HEK293 (cell line): ENCODE data around the gene SNW1.

- PRO-cap = no peak
- RRBS, 2 experiments = no CpG with 5 or more reads among the region's 15 CpGs
These were observed 65.9 kb upstream of the ESRRB start for GRCh38 chr14:76309982-76310510.

- PRO-cap = no peak
- RRBS, 2 experiments = no CpG with 5 or more reads among the region's 3 CpGs
These were observed 11.0 kb downstream of the VASH1 start for GRCh38 chr14:76772236-76772703.

GRCh38 chr14:76772704-76773412, 11.6 kb downstream of the VASH1 start:
- PRO-cap = no peak
- RRBS, 2 experiments = no CpG with 5 or more reads among the region's 13 CpGs

GRCh38 chr14:76774389-76774963, 13.2 kb downstream of the VASH1 start:
- PRO-cap = no peak
- RRBS, 2 experiments = no CpG with 5 or more reads among the region's 11 CpGs

DNA sequence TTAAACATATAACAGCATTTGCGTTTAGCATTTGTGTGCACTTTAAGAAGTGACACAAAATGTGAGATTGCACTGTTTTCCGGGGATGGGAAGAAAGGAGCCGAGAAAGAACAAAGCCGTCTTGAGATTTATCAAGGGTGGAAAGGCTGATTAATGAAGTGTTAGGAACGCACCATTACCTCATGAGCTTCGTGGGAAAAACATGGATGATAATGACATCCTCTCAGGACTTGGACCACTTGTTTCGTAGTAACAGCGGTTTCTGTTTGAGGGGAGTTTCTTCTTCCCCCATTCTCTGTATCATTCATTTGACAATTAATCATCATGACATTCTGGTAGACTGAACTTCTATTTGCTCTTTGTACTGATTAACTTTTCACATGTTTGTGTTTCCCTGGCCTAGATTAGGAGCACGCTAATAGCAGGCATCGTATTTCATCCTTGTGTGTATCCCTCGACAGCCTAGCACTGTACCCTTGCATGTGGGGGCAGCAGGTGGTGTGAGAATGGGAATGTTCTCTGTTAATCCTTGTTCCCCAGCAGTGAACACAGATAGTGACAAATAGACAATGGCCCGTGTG, 8.0 kb downstream of the LRRC74A start:
- PRO-cap = no peak
- RRBS, 2 experiments = no CpG with 5 or more reads among the region's 12 CpGs

GRCh38 chr14:76837500-76837996, 11.3 kb downstream of the LRRC74A start:
- PRO-cap = no peak
- RRBS, 2 experiments = no CpG with 5 or more reads among the region's 5 CpGs

DNA sequence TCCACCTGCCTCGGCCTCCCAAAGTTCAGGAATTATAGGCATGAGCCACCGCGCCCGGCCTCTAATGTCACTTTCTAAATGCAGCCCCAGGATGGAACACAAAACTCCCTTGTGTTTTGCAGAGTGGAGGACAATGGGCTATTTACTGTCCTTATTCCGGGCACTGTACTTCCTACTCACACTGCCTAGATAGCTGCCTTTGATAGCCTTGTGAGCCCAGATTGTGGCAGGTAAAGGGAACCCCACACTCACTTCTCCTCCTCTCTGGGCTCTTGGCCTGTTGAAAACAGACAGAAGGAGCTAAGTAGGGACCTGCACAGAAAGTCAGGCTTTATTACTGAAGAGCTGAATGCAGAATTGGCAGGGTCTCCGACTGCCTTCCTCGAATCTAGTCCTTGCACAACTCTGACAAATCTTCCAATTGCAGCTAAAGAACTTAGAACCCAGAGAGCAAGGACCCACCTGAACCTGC, 72.8 kb downstream of the LRRC74A start:
- PRO-cap = no peak
- RRBS, 2 experiments = 80% methylated on average over 1 of the region's 7 CpGs; no CpG with 5 or more reads in 1 of the 2 experiments

GRCh38 chr14:76976127-76976815, 52.2 kb downstream of the IRF2BPL start:
- PRO-cap = no peak
- RRBS, 2 experiments = no CpG with 5 or more reads among the region's 8 CpGs

GRCh38 chr14:77025022-77025723, 3.3 kb downstream of the IRF2BPL start:
- PRO-cap = no peak
- RRBS, 2 experiments = 48 to 66% methylated on average over 1 of the region's 22 CpGs

GRCh38 chr14:77027187-77027781, 1.2 kb downstream of the IRF2BPL start:
- PRO-cap = bidirectional peak, plus-strand start at chr14:77027356, minus-strand start at chr14:77027268; bidirectional peak, plus-strand start at chr14:77027690, minus-strand start at chr14:77027634
- RRBS, 2 experiments = 1% methylated on average over 2 of the region's 70 CpGs

GRCh38 chr14:77086312-77086784, 11.7 kb upstream of the CIPC start:
- PRO-cap = no peak
- RRBS, 2 experiments = no CpG with 5 or more reads among the region's 1 CpG

DNA sequence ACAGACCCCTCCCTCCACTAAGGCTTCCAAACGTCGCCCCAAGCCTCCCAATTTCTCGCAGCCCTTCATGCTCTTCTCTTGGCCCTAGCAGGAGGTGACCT, 484 bp downstream of the GSTZ1 start:
- PRO-cap = no peak
- RRBS, 2 experiments = no CpG with 5 or more reads among the region's 3 CpGs

DNA sequence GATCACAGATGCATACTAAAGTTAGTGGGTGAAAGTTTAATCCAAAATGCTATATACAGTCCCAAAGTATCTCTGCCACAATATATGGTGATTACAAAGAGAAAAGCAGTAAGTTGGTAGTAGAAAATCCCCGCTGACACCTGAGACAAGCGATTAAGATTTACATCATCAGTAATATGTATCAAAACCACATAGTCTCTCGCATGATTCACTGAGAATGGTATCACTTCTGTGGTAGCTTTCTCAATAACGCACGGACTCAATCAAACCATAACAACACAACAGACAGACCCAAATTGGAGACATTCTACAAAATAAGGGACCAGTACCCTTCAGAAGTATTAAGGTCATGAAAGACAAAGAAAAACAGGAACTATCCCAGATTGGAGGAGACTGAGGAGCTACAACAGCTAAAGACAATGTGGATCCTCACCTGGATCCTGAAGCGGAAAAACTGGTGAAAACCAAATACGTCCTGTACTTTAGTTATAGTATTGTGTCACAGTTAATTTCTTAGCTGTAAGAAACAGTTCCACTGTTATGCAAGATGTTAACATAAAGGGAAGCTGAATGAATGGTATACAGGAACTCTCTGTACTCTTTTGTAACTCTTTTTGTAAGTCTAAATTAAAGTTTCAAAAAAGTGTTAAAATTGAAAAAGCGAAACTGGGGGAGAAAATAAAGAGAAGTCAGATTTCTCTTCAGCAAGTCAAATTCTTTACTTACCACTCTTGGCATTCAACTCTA, 51.0 kb downstream of the SPTLC2 start:
- PRO-cap = no peak
- RRBS, 2 experiments = no CpG with 5 or more reads among the region's 8 CpGs

GRCh38 chr14:77589130-77589329, 27.4 kb downstream of the SPTLC2 start:
- PRO-cap = no peak
- RRBS, 2 experiments = no CpG with 5 or more reads among the region's 3 CpGs

- PRO-cap = unidirectional peak, plus-strand start at chr14:77760563; bidirectional peak, plus-strand start at chr14:77760767, minus-strand start at chr14:77760760; bidirectional peak, plus-strand start at chr14:77761184, minus-strand start at chr14:77761156
- RRBS, 2 experiments = 1 to 2% methylated on average over 11 to 17 of the region's 72 CpGs
These were observed at the start of gene SNW1 for GRCh38 chr14:77760328-77761405. TSS of gene SNW1 (minus strand) at chr14:77761156.

DNA sequence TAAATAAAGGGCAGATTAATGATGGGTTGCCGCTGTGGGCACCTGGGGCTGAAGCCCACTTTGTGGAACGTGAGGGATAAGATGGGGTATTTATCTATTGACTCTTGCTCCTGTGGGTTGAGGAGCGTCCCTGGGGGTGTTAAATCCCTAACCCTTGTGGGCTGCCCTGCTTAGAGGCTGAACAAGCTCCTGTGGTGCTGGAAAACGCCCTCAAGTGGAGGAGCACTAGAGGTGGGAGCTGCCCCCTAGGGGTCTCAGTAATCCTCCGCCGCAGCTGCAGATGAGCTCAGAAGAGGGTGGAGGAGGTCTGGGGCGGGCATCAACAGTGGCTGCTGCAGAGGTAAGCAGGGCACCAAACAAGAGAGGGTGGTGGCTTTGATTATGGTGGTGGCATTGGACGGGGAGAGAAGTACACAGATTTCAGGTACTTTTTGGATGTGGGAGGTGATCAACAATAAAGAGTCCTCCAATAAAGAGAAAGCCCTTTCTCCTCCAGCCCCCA, 179.7 kb downstream of the ADCK1 start:
- PRO-cap = no peak
- RRBS, 2 experiments = no CpG with 5 or more reads among the region's 8 CpGs

DNA sequence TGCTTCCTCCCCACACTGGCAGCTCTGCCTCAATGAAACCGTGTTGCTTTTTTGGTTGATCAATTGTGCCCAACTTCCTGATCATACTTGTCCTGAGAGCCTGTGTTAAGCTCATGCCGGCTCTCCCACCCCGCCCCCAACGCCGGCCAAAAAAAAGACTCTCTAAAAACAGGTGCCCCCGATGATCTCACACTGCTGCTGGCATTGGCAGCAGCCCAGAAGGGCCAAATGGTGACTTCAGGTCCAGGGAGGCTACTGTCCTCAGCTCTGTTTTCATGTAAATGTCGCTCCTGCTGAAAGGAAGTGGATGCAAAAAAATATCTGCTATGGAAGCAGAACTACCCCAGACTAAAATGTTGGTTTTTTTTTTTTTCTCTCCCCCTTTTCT, 395.8 kb downstream of the NRXN3 start:
- PRO-cap = no peak
- RRBS, 2 experiments = no CpG with 5 or more reads among the region's 7 CpGs

- PRO-cap = no peak
- RRBS, 2 experiments = no CpG with 5 or more reads among the region's 3 CpGs
These were observed 312.6 kb downstream of the CEP128 start for GRCh38 chr14:80628921-80629289.

GRCh38 chr14:81026368-81026719, 70.9 kb downstream of the TSHR start:
- PRO-cap = no peak

DNA sequence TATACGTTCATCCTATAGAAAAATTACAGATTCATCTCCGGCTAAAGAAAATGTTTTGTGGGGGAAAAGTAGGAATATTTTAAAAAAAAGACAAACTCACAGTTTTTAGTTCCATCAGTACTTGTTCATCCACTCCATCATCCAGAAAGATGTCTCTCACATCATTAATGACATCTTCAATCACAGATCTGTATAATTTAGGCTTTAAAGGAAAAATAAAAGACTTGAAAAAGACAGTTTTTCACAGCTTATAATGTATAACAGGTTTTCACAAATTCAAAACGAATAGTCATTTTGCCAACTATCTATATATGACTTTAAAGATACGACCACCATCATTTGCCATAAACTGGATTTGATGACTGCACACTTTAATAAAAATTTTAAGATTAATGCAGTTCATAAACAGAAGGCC, 4.4 kb downstream of the GTF2A1 start:
- PRO-cap = no peak
- RRBS, 2 experiments = no CpG with 5 or more reads among the region's 4 CpGs